Iris pigment epithelial cell (primary cell): ENCODE measurements around a stretch of chr15.

GRCh38 chr15:78268551-78269308 lies 4.4 kb downstream of the DNAJA4 start:
- RRBS: no CpG with 5 or more reads among the region's 8 CpGs

DNA sequence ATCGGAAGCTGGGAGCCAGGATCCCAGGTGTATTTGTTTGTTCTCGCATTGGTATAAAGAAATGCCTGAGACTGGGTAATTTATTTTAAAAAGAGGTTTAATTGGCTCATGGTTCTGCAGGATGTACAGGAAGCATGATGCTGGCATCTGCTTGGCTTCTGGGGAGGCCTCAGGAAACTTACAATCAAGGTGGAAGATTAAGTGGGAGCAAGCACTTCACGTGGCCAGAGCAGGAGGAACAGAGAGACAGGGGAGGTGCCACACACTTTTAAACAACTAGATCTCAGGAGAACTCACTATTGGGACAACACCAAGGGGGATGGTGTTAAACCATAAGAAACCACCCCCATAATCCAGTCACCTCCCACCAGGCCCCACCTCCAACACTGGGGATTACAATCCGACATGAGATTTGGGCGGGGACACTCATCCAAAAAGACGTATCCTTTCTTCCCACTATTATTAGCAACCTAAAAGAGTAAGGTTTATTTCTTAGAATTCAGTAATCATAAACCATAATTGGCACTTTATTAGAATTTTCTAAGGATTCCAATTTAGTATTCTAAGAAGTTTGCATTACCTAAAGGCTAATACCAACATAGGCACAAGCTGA lies 5.4 kb upstream of the HYKK start:
- RRBS: no CpG with 5 or more reads among the region's 6 CpGs

- RRBS: no CpG with 5 or more reads among the region's 2 CpGs
Measured at GRCh38 chr15:78808546-78808991, 2.7 kb downstream of the ADAMTS7 start.

GRCh38 chr15:78811844-78812526 lies 721 bp upstream of the ADAMTS7 start:
- RRBS: 19% methylated on average over 6 of the region's 30 CpGs

DNA sequence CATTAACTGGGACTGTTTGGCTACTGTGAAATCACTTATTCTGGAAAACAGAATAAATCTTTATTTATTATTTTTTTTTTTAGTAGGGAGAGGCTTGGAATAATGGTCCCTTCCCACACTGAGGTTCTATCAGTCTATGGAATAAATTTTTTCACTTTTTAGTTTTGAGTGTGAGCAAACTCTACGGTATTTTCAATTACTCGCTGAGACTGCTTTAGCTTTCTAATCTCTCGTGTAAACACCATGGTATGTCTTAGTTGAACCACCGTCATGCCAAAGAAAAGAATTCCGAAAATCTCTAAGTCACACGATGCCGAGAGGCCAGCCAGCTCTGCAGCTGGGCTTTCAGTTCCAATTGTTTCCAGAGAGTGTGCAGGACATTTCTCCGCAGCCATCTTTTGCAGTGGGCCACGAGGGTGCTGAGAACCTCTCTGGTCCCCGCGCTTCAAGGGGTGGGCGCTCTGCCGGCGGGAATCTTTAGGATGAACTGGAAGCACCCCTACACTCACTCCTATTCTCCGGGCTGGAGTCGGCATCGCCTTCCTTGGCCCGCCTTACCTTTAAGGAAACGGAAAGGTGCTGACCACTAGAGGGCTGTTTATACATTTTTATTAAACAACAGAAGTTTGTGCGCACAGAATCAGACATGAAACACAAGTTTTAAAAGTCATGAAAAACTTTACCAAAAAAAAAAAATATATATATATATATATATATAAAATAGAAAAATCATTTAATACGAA lies 12.8 kb upstream of the MORF4L1 start:
- RRBS: 0% methylated on average over 1 of the region's 21 CpGs

DNA sequence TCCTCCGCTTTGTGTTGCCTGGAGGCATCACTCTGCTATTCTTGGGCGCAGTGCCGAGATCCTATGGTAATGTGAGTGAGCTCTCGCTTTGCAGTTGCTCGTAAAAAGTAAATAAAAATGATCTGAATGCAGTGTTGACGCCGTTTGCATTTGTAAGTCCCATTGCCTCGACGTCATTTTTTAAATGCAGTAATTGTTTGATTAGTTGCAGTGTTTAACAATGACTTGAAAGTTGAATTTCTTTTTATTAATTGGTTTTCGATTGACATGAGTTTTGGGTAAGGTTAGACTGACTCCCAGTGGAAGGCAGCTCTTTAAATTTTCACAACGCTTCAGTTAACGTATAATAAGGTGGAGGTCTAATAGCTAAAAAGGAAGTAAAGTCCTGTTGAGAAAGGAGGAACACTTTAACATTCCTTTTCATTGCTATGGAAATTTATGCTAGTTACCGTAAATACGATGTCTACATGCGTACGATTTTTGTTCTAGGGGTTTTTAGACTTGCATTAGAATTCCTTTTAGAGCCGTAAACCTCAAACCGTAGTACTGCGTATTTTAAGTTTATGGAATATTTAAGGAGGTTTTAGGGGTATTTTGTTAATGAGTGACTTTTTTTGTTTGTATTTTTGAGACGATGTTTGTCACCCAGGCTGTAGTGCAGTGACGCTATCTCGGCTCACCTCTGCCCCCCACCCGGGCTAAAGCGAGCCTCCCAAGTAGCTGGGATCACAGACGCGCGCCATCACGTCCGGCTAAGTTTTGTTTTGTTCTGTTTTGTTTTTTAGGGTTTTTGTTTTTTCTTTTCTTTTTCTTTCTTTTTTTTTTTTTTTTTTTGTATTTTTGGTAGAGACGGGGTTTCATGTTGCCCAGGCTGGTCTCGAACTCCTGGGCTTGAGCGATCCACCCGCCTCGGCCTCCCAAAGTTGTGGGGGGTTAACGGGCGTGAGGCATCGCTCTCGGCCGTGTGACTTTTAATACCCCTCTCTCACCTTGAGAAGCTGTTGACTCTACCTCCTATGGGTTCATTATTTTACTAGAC lies 1.4 kb downstream of the MORF4L1 start:
- RRBS: no CpG with 5 or more reads among the region's 39 CpGs

DNA sequence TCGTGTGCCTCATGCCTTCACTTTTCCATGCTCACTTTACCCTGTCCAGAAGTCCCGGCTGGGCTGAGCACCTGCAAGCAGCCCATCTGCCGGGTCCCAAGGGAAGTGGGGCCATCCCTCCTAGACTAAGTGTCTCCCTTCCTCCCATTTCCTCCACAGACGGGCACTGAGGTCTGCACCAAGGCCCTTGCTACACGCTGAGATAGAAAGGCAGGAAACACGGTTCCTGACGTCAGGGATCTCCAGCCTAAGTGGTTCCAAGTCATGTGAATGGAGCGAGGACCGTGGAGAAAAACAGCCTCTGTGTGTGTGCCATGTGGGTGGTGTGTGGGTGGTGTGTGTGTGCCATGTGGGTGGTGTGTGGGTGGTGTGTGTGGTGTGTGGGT lies 47.8 kb upstream of the CTSH start:
- RRBS: no CpG with 5 or more reads among the region's 9 CpGs

- RRBS: 85% methylated on average over 5 of the region's 10 CpGs
Measured at GRCh38 chr15:78997854-78998577, 53.2 kb upstream of the CTSH start.

- RRBS: no CpG with 5 or more reads among the region's 1 CpG
Measured at GRCh38 chr15:79219667-79220132, 62.8 kb upstream of the ANKRD34C start.

DNA sequence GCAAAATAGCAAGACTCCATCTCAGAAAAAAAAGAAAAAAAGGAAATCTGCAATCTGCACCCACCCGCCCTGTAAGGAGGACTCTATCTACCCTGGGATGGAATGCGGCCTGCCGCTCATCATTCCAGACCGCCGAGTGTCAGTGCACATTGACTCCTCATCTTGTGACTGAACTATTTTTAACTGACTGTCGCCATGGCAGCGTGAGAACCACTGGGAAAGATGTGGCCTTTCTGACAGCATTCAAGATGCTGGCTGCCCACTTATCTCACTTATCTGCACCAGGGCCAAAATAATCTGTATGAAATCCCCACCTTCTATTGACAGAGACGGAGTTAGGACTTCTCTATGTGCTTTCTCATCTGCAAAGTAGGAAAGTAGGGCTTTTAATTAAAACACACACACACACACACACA lies 38.8 kb upstream of the ANKRD34C start:
- RRBS: no CpG with 5 or more reads among the region's 8 CpGs

- RRBS: 2% methylated on average over 9 of the region's 37 CpGs
Measured at GRCh38 chr15:79283525-79284117, 1.1 kb downstream of the ANKRD34C start.

DNA sequence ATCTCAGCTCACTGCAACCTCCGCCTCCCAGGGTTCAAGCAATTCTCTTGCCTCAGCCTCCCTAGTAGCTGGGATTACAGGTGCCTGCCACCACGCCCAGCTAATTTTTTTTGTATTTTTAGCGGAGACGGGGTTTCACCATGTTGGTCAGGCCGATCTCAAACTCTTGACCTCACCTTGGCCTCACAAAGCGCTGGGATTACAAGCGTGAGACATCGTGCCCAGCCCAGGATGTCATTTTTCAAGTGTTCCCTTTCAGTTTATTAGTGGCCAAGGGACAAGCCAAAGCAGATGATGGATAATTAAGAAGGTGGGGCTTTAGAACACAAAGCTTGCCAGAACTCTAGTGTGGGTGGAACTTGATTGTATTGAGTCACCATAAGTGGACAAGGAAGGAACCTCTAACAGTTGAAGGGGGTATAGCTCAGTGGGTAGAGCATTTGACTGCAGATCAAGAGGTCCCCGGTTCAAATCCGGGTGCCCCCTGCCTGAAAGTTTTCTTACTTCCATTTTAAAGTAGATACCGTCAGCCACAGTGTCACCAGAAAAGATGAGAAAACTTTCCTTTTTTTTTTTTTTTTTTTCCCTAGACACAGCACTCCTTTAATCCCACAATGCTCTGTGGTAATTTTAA lies 152.5 kb downstream of the MTHFS start:
- RRBS: no CpG with 5 or more reads among the region's 11 CpGs

- RRBS: no CpG with 5 or more reads among the region's 11 CpGs
Measured at GRCh38 chr15:79967589-79968723, 3.0 kb downstream of the BCL2A1 start.

- RRBS: no CpG with 5 or more reads among the region's 6 CpGs
Measured at GRCh38 chr15:79989498-79990189, 18.6 kb upstream of the BCL2A1 start.

- RRBS: no CpG with 5 or more reads among the region's 11 CpGs
Measured at GRCh38 chr15:80058805-80059056, 745 bp upstream of the ZFAND6 start.

DNA sequence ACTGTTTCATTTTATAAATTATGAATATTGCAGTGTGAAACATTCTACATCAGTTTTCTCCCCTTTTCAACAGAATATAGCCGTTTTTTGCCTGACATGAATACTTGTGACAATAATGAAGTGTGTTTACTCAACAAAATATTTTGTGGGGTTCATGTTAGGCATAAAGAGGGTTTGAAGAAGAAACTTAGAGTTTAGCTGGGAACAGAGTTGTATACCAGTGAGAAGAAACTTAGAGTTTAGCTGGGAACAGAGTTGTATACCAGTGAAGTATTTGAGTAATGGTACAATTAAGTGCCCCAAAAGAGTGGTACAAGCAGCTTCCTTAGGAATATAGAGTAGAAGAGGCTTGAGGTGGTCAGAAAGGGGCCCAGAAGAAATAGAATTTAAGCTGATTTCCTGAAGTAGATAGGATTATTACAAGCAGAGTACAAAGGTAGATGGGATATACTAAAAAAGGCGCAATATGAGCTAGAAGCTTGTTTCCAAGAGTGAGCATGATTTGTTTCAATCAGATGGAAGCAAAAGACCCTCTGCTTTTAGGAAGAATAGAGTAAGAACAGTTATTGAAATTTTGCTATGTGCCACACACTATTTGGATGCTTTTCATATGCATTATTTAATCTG lies 39.1 kb upstream of the FAH start:
- RRBS: no CpG with 5 or more reads among the region's 2 CpGs

GRCh38 chr15:80126108-80126627 lies 26.6 kb upstream of the FAH start:
- RRBS: no CpG with 5 or more reads among the region's 2 CpGs

- RRBS: no CpG with 5 or more reads among the region's 6 CpGs
Measured at GRCh38 chr15:80161911-80162388, 9.2 kb downstream of the FAH start.

- RRBS: no CpG with 5 or more reads among the region's 6 CpGs
Measured at GRCh38 chr15:80682000-80682874, 12.9 kb upstream of the ABHD17C start.

DNA sequence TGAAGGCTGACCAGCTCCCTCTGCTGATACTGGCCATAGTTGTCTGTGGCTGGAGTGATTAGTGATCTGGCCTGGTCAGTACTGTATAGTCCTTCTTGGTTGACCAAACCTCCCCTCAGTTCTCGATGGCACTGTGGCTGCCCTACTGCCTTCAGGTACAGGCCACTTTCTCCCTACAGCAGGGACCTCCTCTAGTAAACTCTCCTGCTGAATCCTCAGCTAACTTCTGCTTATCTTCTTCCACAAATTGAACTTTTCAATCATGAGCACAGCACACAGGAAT lies 30.2 kb downstream of the CFAP161 start:
- RRBS: no CpG with 5 or more reads among the region's 1 CpG